Mesangial cell (primary cell): ENCODE measurements around a stretch of chr1.

- RAMPAGE, long total RNA, result no peak
Measured at GRCh38 chr1:89701986-89702414, 69.1 kb downstream of the LRRC8C start.

DNA sequence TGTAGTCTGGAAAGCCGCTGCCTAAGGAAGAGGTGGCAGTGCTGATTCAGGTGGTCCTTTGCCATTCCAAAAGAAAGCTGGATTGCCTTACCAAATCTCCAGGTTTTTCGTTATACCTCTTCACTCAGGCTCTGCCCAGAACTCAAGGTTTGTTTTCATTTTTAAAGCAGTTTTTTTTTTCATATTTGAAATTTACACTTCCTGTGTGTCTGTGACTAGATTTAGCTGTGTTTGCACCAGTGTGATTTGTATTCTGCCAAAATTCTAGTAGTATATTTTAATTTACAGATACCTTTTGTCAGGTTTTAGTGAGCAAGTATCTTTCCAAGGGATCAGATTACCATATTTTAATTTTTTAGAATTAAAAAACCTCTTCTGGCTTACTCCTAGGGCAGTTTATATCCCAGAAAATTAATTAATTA is 25.7 kb downstream of the LRRC8D start:
- RAMPAGE, long total RNA, result no peak

DNA sequence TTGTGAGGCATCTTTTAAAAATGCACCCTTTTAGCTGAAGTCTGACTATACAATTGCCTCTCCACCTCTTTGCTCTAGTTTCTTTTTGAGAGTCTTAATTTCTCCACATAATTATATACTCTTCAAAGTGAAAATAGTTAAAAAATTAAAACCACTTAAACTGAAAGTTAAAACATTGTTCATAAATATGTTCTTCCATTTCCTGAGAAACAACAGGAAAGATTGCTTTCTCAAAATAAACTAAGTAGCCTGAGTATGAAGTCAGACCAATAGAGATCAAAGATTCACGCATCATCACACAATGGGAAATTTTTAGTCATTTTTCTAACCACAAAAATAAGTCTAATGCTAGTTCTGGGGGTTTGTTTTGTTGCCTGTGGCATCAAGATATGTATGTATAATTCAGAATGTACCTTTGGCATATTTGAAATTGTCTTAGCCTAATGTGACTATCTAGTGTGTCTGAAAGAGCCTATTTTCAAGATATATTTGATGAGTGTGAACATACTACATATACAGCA is 34.8 kb downstream of the LRRC8D start:
- RAMPAGE, long total RNA, result no peak

DNA sequence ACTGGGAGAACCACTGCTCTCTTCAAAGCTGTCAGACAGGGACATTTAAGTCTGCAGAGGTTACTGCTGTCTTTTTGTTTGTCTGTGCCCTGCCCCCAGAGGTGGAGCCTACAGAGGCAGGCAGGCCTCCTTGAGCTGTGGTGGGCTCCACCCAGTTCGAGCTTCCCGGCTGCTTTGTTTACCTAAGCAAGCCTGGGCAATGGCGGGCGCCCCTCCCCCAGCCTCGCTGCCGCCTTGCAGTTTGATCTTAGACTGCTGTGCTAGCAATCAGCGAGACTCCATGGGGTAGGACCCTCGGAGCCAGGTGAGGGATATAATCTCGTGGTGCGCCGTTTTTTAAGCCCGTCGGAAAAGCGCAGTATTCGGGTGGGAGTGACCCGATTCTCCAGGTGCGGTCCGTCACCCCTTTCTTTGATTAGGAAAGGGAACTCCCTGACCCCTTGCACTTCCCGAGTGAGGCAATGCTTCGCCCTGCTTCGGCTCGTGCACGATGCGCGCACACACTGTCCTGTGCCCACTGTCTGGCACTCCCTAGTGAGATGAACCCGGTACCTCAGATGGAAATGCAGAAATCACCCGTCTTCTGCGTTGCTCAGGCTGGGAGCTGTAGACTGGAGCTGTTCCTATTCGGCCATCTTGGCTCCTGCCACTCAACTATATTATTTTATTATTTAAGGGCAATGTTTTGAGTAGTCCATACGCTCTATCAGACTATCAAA is 67.9 kb downstream of the ZNF326 start:
- RAMPAGE, long total RNA, result no peak

- RAMPAGE, long total RNA, result no peak
Measured at GRCh38 chr1:90657575-90658135, 59.4 kb downstream of the BARHL2 start.

- RAMPAGE, long total RNA, result no peak
Measured at GRCh38 chr1:90938729-90939350, 83.0 kb downstream of the ZNF644 start.

GRCh38 chr1:90966994-90967693 is 54.7 kb downstream of the ZNF644 start:
- RAMPAGE, long total RNA, result no peak

GRCh38 chr1:91013350-91014106 is 8.3 kb downstream of the ZNF644 start:
- RAMPAGE, long total RNA, result no peak

- RAMPAGE, long total RNA, result no peak
Measured at GRCh38 chr1:91018551-91018921, 3.3 kb downstream of the ZNF644 start.

DNA sequence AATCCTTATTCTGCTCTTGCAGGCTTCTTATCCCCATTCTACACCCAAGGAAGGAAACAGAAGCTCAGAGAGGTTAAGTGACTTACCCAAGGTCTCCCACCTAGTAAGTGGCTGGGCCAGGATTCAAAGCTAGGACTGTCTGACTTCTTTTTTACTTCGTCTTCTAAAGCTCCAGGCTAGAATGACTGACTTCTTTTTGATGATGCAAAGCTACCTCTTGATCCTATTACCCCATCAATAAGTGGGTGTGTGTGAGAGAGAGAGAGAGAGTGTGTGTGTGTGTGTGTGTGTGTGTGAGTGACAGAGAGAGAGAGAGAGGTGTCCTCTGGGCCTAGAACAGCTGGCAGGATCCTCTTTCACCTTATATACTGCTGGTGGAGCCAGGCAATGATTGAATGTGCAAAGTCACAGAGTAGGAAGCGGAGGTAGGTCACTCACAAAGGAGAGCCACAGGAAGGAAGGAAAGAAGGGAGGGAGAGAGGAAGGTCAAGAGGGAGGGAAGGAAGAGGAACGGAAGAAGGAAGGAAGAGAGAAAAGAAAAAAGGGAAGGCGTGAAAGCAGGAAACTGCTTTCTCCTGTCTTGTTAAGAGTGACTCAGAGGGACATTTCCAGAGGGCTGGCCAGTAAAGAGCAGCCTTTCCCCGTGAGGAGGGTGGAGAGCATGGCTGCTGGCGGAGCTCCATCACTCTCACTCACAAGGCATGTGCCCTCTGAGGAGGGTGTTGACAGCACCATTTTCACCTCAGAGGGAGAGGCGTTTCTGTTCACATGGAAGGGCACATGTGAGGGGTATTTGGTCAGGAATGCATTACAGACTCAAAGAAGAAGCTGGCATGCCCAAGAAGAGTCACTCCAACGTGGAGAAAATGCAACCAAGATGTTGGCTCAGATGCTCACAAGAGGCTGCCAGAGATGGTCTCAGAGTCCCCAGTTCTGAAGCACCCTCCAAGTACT is 69.0 kb downstream of the CDC7 start:
- RAMPAGE, long total RNA, result no peak

DNA sequence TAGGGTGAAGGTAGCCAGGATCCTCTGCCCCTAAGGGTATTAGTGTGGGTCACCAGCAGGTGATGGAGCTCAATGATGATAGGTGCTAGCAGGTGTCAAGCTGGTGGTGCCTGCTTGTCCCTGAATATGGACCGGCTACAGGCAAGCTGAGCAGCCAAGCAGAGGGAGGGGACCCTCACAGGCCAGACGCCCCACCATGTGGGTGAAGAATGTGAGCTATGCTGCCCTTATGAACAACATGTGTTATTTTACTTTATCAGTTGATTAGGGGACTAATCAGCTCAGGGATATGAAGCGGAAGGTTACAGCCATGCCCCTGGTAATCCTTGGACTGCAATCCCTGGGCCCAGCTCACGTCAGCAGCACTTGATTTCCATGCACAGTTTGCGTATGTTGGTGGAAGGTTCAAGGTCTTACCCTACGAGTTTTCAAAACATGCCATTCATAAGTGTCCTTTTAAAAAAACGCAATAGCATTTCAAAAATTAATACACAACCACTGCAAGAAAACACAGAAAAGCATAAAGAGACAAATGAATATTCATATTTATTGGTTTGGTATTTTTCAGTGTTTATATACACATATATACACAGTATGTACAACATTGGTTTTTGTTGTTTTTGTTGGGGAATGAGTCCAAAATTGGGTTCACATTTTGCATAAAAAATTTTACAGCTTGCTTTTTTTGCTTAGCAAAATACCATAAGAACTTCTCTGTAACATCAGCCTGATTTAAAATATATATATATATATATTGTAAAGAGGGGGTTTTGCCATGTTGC is 106.1 kb downstream of the CDC7 start:
- RAMPAGE, long total RNA, result no peak

- RAMPAGE, long total RNA, result no peak
Measured at GRCh38 chr1:91681854-91682207, 181.2 kb downstream of the CDC7 start.

GRCh38 chr1:91707586-91708291 is 178.2 kb downstream of the TGFBR3 start:
- RAMPAGE, long total RNA, result no peak

- RAMPAGE, long total RNA, result no peak
Measured at GRCh38 chr1:91751127-91751916, 134.6 kb downstream of the TGFBR3 start.

- RAMPAGE, long total RNA, result no peak
Measured at GRCh38 chr1:91759178-91759825, 126.6 kb downstream of the TGFBR3 start.

- RAMPAGE, long total RNA, result no peak
Measured at GRCh38 chr1:91804199-91805298, 81.4 kb downstream of the TGFBR3 start.

DNA sequence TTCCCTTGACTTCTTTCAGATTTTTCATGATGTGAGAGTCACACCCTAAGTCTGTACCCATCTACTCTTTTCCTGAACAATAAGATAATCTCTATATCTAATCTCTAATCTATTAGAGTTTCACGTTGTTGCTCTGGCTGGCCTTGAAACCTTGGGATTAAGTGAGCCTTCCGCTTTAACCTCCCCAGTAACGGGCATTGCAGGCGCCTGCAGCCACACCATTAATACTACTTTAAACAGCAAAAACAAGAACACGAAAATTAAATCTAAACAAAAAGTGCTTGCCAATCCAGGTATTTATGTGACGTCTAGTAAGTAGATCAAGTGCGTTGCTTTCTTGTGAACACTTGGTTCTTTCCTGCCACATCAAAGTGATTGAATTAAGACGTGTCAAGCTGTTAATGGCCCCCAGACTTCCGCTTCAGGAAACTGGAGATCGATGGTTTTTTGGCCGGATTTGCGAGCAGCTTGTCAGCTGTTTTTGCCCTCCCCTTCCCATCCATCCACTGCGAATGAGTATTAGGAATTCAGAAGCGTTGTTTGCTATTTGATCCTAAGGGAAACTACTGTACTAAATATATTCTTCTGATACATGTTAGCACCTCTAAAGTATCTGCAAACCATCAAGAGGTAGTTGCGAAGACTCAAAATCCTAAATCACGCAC is 791 bp upstream of the BRDT start:
- RAMPAGE, long total RNA, result no peak

DNA sequence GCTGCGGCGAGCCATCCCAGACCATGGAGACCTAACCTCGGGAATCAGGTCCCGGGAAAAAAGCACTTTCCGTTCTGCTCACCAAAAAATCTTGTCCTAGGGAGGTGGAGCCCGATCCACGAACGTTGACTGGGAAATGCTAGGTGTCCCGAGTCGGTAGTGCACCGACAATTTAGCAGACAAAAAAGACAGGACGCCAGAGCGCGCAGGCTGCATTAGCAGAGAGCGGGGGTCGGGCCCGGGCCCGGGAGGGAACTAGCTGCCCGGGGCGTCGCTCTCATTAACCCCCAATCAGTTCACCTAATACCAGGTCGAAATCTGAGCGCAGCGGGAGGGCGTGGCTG is 2.4 kb downstream of the GFI1 start:
- RAMPAGE, long total RNA, result no peak

- RAMPAGE, long total RNA, result no peak
Measured at GRCh38 chr1:92515568-92516370, 29.0 kb upstream of the GFI1 start.

DNA sequence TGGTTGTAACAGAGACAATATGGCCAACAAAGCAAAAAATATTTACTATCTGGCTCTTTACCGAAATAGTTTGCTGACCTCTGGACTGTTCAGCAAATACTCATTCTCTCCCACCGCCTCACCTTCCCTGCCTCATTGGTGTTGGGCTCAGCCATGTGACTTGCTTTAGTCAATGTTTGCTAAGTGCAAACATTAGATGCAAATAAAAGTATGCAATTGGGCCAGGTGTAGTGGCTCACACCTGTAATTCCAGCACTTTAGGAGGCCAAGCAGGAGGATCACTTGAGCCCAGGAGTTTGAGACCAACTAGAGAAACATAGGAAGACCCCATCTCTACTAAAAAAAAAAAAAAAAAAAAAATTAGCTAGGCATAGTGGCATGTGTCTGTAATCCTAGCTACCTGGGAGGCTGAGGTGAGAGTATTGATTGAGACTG is 55.1 kb downstream of the RPL5 start:
- RAMPAGE, long total RNA, result no peak